OCI-LY7 (cell line): ENCODE results near the genes WNT10A, CFAP65, ANKZF1, TUBA4A, PTPRN and CHPF.

DNA sequence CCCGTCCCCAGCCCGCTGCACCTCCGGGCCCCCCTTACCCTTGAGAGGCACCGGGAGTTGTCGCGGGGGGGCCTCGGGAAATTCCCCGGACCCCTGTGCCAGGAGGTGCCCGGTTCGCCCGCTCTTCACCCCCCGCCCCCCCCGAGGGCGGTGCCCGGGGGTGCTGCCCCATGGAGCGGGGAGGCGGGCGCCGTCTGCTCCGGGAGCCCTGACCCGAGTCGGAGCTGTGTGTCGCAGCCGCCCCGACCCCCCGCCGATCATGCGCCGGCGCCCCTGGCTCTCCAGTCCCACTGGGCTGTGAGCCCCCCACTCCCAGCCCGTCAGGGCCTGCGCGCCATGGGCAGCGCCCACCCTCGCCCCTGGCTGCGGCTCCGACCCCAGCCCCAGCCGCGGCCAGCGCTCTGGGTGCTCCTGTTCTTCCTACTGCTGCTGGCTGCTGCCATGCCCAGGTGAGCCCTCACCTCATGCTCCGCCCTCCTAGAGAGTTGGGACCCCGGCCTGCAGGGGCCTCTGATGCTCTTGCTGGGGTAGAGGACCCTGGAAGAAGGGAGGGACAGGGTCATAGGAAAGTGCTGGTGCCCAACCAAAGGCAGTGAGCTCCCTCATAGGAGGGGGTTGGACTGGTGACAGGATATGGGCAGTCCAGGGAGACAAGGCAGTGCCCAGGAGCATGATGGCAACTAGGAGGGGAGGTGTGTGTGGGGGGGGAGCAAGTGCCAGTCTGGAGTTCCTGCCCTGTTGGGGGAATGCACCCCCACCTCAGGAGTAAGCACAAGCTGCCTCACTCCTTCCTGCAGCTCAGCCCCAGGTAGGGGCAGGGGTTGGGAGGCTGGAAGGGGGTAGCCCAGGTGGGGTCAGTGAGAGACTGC lies at the start of gene WNT10A:
TSS of gene WNT10A (plus strand) at position 193 of the 869 bp plus-strand sequence.
- PRO-cap: no peak
- RAMPAGE, long total RNA: no peak

DNA sequence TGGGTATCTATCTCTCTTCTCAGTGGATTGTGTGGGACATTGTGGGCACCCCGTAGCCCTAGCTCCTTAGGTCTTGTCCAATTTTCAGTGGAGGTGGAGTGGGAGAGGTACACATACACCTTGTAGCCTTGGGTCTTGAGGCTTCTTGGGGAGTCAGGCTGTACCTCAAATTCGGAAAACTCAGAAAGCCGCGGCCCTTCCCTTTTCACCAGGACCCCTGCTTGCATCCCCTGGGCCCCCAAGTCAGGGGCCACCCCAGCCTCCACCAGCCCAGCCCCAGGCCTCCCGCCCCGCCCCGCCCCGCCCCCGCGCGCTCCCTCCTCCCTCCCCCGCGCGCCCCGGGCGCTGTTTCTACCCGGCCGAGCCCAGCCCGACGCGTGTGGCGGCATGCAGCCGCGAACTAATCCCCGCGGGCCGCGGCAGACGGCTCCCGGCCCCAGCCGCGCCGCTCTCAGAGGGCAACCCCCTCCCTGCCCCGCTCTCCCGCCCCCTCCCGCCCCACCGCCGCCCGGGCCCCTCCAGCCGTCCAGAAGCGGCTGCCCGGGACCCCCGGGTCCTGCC lies 2.7 kb downstream of the WNT10A start:
- PRO-cap: no peak
- RAMPAGE, long total RNA: no peak

GRCh38 chr2:219041343-219041828 lies at the start of gene CFAP65:
Gene CFAP65, minus strand, starts transcription at chr2:219041516.
- PRO-cap: no peak
- RAMPAGE, long total RNA: no peak

GRCh38 chr2:219059785-219060454 lies 801 bp downstream of the IHH start:
- PRO-cap: no peak
- RAMPAGE, long total RNA: no peak

DNA sequence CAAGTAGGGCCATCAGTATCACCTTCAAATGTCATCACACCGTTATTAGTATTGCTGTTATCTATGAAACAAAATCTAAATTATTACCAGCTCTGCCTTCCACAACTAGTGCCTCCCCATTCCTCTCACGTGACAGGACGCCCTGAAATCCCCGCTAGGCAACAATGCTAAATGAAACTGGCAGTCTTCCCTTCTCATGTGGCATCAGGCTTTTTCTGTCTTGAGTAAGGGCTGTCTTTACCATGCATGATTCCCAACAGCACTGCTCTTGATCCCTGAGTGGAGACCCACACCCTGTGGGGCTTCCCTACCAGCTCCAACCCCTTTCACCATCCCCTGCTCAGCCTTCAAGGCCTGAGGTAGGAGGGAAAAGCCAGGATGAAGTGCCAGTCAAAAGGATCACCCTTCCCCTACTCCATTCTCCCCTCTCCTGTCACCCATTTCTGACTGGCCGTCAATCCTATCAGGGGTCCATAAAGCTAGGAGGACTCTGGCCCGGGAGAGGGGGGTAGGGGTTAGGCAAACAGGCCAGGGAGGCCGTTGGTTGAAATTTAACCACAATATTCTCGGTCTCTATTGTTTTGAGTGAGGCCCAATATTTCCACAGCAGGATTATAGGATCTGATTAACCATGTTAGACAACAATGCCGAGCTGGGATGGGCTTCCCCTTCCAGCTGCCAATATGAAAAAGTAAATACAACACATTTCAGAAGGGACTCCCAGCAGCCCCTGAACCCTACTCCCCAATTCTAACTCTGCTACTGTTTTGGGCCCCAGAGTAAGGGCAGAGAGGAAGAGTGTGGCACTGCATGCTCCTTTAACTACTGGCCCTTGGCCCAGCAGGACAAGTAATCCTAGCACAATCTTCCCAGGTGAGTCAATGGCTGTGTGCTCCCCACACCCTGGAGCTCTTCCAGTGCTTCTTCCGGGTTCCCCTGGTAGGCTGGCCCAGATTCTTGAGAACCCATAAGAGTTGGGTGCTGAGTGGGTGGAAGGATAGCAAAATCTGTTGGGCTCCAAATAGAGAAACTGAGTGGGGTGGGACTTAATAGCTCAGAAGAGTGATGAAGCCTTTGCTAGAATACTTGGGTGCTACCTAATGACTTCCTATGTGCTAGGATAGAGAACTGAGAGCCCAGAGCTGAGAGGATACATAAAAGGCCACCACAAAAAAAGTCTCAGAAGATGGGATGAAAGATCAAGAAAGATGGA lies 10.5 kb upstream of the IHH start:
- PRO-cap: no peak
- RAMPAGE, long total RNA: no peak

DNA sequence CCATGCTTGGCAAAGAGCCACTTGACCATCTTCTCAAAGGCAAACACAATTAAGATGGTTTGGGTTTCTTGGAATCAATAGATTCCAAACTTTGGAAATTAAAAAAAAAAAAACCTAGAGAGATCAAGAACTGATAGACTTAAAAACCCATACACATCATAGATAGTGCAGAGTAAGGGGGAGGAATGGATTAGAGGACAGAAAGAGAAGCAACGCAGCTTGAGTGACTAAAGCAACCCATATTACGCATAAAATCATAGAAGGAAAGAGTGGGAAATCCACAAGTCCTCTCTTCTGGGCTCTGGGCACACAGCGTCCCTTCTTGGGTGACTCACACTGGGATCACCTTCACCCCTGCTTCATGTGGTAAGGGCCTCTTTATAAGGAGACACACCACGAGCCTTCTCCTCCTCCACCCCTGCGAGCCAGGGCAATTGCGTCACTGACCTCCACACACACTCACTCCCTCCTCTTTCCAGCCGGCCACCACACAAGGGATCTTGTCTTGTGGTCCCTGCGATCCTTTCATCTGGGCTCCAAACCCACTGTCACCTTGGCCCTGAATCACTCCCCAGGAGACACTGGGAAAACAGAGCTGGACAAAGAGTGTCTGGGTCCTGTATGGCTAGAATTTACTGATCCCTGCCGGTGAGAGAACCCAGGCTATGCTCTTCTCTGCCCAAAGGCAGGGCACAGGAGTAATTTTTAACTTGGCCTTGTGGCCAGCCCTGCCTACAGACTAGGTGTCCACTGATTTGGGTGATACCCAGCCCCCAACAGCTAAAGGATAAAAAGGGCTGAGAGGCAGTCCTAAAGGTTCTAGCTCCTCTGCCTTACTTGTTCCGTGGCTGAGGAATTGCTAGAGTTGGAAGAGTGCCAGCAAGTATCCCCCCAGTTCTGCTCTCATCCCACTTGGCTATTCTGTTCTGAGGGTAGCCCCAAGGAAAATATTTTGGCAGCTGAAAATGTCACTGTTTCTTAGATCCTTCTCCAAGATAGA lies 35.3 kb downstream of the NHEJ1 start:
- PRO-cap: no peak
- RAMPAGE, long total RNA: no peak

DNA sequence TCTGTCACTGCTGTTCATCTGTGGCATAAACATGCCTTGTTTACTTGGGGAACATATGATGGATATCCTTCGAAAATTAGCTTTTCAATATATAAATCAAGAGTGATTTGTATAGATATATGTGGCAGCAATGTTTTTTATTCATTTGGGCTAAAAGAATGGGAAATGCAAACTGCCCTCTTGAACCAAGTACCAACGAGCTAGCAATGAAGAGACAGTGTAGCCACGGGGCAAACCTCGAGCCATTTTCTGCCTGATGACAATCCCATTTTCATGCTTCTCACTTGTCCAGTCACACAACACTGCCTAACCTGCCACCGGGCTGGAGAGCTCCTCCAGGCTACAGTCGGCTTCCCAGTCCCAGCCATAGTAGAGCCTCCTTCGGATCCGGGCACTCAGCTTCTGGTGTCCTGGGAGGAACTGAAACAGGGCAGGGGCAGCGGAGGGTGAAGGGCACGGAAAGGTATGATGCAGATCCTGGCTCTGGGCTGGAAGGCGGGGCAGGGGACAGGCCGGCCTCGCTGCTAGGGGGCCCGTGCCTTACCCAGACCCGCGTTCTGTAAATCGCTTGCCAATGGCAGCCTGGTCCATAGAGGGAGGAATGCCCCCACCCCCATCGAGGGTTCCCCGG lies 698 bp downstream of the CNPPD1 start:
- PRO-cap: bidirectional peak, plus-strand start at position 547 of the sequence, minus-strand start at position 371 of the sequence
- RAMPAGE, long total RNA: no peak

DNA sequence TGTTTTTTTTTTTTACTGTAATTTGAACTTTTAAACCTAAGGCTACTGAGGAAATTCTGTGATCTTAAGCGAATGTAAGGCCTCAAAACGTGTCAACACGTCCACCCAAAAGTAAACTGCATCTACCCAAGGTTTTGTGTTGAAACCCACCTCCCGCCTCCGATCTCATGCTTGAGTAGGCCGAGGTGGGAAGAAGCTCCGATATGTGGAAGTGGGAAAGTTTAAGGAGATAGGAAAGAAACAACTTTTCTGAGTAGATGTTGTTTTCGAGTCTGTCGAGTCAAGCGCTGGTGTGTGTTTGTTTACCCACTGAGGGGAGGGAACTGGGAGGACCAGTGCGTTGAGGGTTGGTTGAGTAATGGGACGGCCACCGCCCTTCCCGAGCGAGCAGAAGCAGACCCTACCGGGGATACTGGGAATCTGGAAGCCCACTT lies 510 bp upstream of the RETREG2 start:
- PRO-cap: no peak
- RAMPAGE, long total RNA: no peak

- PRO-cap: bidirectional peak, plus-strand start at chr2:219229856, minus-strand start at chr2:219229629; bidirectional peak, plus-strand start at chr2:219230404, minus-strand start at chr2:219230323
- RAMPAGE, long total RNA: start-site peak on the plus strand at chr2:219229840-219229867, 59 and 32 reads in 2 replicates
Observed at GRCh38 chr2:219229697-219230648, at the start of gene ANKZF1. Gene ANKZF1, plus strand, starts transcription at chr2:219229806.

- PRO-cap: bidirectional peak, plus-strand start at chr2:219254136, minus-strand start at chr2:219253916; bidirectional peak, plus-strand start at chr2:219254442, minus-strand start at chr2:219254479; unidirectional peak, minus-strand start at chr2:219254565
- RAMPAGE, long total RNA: start-site peak on the minus strand at chr2:219253891-219253920, 337 and 79 reads in 2 replicates
Observed at GRCh38 chr2:219253756-219254867, at the start of gene TUBA4A. Gene TUBA4A, minus strand, starts transcription at chr2:219253918.

GRCh38 chr2:219266259-219266642 lies 12.5 kb upstream of the TUBA4A start:
- PRO-cap: no peak
- RAMPAGE, long total RNA: no peak

- PRO-cap: no peak
- RAMPAGE, long total RNA: no peak
Observed at GRCh38 chr2:219309228-219309860, at the start of gene PTPRN. Gene PTPRN, minus strand, starts transcription at chr2:219309401.

DNA sequence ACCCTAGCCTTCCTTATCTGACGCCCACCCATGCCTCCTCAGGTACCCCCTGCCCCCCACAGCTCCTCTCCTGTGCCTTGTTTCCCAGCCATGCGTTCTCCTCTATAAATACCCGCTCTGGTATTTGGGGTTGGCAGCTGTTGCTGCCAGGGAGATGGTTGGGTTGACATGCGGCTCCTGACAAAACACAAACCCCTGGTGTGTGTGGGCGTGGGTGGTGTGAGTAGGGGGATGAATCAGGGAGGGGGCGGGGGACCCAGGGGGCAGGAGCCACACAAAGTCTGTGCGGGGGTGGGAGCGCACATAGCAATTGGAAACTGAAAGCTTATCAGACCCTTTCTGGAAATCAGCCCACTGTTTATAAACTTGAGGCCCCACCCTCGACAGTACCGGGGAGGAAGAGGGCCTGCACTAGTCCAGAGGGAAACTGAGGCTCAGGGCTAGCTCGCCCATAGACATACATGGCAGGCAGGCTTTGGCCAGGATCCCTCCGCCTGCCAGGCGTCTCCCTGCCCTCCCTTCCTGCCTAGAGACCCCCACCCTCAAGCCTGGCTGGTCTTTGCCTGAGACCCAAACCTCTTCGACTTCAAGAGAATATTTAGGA lies 725 bp upstream of the DES start:
- PRO-cap: no peak
- RAMPAGE, long total RNA: no peak

- PRO-cap: no peak
- RAMPAGE, long total RNA: no peak
Observed at GRCh38 chr2:219419146-219419386, 889 bp downstream of the DES start.

DNA sequence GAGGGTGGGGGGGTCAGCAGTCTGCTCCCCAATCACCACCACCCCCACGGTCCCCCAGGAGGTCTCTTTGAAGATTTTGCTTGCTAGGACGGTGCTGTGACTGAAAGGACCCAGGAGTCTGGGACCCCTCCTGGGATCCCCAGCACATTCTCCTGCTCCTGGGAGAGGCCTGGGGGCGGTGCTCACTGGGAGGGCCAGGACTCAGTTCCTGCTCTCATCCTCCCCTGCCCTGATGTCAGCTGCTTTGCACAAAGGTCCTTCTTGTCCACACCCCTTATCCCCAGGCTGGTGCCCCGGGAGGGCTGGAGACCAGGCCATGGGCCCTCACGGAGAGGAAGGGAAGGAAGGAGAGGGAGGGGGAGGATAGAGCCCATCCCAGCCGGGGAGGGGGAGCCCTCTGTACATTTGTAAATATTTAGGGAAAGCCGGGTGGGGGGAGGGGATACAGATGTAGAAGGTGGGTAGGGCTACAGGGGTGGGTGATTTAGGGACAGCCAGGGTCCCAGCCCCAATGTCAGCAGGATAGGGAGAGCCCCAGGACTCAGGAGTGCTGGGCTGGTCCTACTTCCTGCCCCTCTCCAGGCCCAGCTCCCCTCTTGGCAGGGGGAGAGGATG lies 5.5 kb downstream of the CHPF start:
- PRO-cap: no peak
- RAMPAGE, long total RNA: no peak

DNA sequence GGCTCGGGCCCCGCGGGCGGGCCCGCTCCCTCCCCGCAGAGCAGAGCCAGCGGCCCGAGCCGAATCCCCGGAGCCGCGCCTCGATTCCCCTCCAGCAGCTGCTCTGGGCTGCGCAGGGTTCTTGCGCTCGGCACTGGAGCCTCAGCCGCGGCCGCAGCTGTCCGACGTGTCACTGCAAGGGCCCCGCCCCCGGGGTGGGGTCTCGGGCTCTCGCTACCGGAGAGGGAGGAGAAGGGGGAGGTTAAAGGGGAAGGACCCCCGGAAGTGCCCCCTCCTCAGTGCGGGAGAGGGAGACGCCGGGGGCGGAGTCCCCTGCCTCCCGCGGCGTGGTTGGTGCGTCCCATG lies at the start of gene CHPF:
TSS of gene CHPF (minus strand) at position 176 of the 345 bp plus-strand sequence.
- PRO-cap: bidirectional peak, plus-strand start outside the sequence, minus-strand start at position 143 of the sequence
- RAMPAGE, long total RNA: no peak

DNA sequence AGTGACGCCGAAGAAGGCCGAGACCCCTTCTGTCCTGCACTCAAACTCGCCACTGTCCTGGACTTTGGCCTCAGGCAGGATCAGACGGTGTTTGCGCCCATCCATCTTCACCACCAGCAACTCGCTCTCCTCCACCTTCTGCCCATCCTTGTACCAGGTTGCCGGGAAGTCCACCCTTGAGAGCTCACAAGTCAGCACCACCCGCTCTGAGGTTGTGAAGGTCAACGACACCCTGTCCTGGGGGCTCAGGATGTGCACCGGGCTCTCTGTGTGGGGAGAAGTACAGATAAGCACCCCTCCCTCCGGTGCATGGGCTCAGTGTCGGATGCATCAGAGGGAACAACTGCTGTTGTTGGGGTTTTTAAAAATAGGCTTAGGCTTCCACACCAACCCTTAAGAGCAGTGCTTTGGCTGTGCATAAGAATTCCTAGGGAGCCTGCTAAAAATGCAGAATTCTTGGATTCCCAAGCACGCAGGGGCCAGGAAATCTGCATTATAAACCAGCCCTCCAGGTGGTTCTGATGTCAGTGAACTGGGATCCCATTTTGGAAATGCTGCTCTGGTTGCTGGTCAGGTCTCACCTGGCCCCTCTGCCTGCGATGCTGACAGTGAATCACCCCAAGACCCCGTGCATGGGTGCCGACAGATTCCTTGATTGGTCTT lies 6.0 kb downstream of the OBSL1 start:
- PRO-cap: no peak
- RAMPAGE, long total RNA: no peak

GRCh38 chr2:219626878-219627367 lies 507 bp upstream of the SLC4A3 start:
- PRO-cap: no peak
- RAMPAGE, long total RNA: no peak

DNA sequence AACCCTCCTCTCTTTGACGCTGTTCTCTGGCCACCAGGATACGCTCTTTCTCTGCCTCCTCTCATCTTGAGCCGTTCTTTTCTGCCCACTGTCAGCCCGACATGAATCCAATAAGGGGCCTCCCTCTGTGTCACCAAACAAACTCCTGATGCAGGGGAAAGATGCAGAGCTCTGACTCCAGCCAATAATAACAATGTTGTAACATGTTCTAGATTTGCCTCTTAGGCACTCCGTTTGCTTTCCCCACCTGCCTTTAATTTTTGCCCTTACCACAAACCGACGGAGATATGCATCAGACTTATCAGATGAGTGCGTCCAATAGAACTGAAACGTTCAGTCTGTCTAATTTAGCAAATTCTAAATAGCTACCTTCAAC lies 449.4 kb downstream of the SLC4A3 start:
- PRO-cap: no peak
- RAMPAGE, long total RNA: no peak

DNA sequence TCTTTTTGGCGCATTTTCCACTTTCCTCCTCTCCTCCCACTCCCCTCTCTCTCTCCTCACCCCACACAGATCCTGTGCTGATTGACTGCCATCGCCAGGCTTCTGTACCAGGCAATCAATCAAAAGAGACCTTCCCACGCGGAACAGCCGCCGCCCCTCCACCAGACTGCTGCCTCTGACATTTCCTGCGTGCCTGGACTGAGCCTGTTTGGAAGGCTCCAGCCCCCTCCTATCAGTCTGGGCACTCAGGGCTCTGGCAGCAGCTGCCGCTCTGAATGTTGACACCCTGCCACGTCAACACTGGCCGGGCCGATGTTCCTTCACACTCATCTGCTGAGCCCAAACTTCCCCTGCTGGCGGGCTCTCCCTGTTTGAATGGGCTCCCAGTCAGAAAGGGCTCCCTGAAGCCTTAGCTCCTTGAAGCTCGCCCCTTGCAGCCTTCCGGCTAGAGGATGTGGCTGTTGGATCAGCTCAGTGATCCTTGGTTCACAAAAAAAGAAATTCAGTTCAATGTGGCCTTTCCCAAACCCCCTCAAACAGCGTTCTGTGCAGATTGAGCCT lies 467.6 kb downstream of the EPHA4 start:
- PRO-cap: no peak
- RAMPAGE, long total RNA: no peak